Cardiac atrium fibroblast (primary cell): ENCODE data around the genes SLBP and ZFYVE28.

DNA sequence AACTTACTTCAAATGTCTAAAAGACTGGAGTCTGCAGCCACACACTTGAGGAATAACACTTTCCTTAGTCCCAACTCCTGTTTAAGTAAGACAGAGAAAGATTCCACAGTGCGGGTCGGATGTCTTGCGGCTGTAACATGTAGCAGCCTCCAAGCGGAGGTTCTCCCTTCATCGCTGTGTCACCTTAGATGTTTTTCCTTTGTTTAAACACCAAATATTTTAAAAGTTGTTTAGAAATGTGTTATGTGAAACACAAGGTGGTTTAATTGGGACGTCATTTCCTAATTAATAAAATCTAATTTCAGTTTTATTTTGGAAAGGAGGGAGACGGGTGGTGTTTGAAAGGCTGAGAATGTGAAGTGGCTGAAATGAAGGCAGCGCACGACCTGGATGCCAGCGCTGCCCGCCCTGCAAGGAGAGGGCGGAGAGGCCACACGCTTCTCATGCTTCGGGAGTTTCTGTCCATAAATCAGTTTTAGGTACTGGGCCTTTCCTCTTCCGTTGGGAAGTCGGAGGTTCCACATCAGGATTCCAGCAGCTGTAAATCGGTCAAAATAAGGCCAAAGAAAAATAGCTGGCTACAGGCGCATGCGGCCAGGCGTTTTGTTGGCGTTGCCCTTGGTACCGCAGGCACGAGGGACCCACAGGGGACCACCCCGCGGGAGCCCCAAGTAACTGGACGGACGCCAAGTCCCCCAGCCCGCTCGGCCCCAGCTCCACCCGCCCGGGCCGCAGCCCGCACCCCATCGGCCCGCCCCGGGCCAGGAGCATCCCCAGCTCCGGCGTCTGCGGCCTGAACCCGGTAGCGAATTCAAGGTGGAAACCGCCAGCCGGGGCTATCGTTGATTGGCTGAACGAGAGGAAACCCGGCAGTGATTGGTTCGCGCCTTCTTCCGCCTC, 563 bp upstream of the MAEA start:
- RAMPAGE, long total RNA, result no peak

GRCh38 chr4:1297743-1298182, 8.1 kb downstream of the MAEA start:
- RAMPAGE, long total RNA, result no peak

GRCh38 chr4:1339238-1340186, 7.5 kb upstream of the UVSSA start:
- RAMPAGE, long total RNA, result no peak

GRCh38 chr4:1345903-1346154, 1.2 kb upstream of the UVSSA start:
- RAMPAGE, long total RNA, result no peak

GRCh38 chr4:1711884-1712578, at the start of gene SLBP:
TSS of gene SLBP (minus strand) at chr4:1712319.
- RAMPAGE, long total RNA, result start-site peak on the minus strand at chr4:1711941-1711998, 32 and 30 reads in 2 replicates

GRCh38 chr4:1805208-1805560, 12.1 kb downstream of the FGFR3 start:
- RAMPAGE, long total RNA, result no peak

- RAMPAGE, long total RNA, result no peak
Measured at GRCh38 chr4:1816258-1817131, 23.4 kb downstream of the FGFR3 start.

DNA sequence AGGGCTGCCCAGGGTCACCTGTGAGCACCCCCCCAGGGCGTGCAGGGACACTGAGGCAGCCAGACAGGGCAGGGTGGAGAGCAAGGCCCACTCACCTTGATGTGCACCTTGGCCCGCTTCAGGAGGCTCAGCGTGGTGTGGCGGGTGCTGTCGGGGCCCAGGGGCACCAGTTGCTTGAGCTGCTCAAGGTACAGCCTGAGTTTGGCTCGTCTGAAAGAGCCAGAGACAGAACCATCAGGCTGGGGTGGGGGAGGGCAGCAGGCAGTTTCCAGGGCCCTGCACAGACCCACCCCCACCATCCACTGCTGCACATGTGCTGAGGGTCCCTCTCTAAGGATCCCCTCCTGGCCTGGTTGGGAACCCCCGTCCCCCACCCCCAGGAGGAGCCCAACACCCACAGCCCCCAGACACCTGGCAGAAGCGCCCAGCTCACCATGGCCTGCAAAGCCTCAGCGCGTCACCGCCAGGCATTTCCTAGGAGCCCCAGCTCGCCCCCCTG, 9.5 kb downstream of the MXD4 start:
- RAMPAGE, long total RNA, result no peak

DNA sequence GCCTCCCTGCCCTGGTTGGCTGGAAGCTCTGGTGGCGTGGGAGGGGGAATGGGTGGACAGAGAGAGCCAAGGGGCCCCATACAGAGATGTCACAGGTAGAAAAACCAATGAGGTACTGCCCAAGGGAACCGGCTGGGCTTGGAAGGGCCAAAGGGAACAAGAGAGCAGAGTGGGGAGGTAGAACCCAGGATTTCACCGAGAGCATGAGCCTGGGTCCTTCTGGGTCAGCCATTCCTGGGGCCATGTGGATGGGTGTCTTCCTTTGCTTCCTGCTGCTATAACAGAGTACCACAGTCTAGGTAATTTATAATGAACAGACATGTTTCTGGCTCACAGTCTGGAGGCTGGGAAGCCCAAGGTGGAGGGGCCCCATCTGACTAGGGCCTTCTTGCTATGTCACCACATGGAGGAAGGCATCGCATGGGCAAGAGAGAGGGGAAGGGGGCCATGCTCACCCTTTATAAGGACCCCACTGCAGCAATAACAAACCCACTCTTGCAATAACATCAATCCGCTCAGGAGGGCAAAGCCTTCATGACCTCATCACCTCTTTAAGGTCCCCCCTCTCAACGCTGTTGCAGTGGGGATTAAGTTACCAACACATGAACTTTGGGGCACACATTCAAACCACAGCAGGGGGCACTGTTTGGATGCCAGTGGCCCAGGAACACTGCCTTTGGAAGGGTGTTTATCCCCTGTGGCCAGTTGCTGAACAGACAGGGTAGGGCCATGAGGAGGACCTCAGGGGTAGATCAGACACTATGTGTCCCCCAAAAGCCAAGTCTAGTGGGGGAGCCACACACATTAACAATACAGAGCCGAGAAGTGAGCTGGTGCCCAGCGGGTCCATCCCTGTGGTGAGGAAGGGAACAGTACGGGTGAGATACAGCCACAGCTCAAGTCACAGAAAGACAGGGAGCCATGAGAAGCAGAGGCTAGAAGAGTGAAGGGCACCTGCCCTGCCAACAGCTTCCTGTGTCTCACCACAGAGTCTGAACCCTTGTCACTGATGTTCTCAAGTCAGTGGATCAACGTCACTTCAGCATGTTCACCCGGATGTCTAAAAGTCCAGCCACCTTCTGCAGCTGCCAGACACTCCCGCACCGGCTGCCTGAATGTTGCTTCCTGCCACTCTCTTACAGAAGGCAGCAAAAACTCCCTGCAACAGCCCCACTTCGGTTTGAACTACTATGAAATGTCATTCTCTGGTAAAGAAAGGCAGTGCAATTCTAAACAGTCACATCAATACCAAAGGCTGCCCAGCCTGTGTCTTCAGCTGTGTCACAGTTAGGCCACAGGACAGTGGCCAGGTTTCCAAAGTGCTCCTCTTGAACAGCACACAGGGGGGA, 19.7 kb upstream of the MXD4 start:
- RAMPAGE, long total RNA, result no peak

DNA sequence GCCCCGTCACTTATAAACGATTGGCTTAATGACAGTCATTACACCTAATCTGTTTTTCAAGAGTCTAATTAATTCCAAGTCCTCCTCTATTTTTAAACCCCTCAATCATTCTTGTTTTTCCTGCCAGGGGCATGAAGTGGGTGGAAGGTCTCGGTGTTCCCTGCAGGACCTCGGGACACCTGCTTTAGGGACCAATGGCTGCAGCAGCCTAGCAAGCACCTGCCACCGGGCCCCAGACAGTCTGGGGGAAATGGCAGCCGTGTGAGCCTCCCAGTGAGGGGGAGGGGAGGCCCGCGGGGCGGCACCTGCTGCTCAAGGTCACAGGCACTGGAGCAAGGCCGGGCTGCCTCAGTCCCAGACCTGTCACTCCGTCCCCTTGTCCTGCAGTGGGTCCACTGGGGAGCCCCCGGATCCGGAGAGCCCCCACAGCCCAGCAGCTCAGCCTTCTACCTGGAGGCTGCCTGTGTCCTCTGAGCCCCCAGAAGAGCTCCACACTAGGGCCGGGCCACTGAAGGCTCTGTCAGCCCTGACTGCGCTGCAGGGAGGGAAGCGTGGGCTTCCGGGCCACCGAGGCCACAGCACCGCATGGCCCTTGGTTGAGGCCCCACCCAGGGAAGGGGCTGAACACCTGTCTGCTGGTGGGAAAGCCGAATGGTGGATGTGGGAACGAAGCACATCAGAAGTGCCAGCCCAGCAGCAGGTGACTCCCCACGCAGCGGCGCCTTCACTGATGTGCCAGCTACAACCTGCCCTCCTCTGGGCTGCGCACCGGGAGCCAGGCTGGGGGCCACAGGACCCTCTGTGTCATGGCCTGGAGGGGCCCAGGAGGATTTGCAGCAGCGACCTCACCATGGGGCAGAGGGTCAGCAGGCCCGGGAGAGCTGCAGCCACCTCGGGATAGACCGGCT, 34.8 kb upstream of the MXD4 start:
- RAMPAGE, long total RNA, result no peak

GRCh38 chr4:2353617-2354083, 64.8 kb downstream of the ZFYVE28 start:
- RAMPAGE, long total RNA, result no peak

GRCh38 chr4:2418322-2419269, at the start of gene ZFYVE28:
TSS of gene ZFYVE28 (minus strand) at chr4:2418645.
- RAMPAGE, long total RNA, result no peak

DNA sequence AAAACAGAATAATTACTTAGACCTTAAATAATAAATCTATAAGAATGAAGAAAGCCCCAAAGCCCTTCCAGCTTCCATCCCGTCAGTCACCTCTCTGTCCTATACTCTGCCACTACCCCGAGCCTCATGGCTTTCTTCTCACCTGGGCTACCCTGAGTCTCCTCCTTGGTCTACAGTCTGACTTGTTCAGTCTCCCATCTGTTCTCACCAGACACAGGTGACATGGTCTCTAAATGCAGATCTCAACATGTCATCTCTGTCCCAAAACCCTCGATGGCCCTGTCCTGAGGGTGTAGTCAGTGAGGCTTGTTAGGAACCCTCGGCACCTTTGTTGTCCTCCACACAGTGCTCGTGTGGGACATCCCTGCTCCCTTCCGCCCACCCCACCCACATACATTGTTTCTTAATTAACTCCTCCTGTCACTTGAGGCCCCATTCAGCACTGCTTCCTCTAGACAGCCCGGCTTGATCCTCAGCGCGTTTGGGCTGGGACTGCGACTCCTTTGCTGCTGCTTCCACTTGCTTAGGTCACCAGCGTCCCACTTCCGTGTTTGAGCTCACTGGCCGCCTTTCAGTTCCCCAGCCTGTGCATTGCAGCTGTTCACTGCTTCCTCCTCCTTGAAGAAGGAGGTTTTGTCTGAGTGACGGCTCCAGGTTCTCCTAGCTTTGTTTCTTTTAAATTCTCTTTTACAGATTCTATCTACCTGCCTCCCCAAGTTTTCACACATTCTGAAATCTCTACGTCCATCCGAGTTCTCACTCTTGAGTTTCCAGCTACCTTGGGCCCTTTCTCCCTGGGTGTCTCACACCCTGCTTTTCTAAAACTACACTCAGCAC, 16.0 kb downstream of the RNF4 start:
- RAMPAGE, long total RNA, result no peak

- RAMPAGE, long total RNA, result no peak
Measured at GRCh38 chr4:2570828-2571322, 34.4 kb downstream of the FAM193A start.

- RAMPAGE, long total RNA, result no peak
Measured at GRCh38 chr4:2572432-2572867, 36.0 kb downstream of the FAM193A start.

GRCh38 chr4:2817427-2817695, 24.5 kb downstream of the SH3BP2 start:
- RAMPAGE, long total RNA, result no peak

GRCh38 chr4:2931532-2932398, 2.9 kb downstream of the MFSD10 start:
- RAMPAGE, long total RNA, result no peak

GRCh38 chr4:3074795-3075837, 635 bp downstream of the HTT start:
- RAMPAGE, long total RNA, result no peak

DNA sequence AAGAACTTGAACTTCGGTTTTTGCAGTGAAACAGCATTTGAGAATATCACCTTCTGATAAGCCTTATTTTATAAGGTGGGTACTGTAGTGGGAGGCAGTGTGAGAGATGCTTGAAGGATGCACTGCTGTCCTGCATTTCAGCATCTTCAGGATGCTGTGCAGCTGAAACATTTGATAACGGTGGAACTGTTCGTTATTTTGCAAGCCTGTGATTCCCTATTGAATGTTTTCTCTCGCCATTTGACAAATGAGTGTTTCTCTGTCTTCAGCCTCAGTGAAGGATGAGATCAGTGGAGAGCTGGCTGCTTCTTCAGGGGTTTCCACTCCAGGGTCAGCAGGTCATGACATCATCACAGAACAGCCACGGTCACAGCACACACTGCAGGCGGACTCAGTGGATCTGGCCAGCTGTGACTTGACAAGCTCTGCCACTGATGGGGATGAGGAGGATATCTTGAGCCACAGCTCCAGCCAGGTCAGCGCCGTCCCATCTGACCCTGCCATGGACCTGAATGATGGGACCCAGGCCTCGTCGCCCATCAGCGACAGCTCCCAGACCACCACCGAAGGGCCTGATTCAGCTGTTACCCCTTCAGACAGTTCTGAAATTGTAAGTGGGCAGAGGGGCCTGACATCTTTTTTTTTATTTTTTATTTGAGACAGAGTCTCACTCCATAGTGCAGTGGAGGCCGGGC, 52.7 kb downstream of the HTT start:
- RAMPAGE, long total RNA, result no peak

DNA sequence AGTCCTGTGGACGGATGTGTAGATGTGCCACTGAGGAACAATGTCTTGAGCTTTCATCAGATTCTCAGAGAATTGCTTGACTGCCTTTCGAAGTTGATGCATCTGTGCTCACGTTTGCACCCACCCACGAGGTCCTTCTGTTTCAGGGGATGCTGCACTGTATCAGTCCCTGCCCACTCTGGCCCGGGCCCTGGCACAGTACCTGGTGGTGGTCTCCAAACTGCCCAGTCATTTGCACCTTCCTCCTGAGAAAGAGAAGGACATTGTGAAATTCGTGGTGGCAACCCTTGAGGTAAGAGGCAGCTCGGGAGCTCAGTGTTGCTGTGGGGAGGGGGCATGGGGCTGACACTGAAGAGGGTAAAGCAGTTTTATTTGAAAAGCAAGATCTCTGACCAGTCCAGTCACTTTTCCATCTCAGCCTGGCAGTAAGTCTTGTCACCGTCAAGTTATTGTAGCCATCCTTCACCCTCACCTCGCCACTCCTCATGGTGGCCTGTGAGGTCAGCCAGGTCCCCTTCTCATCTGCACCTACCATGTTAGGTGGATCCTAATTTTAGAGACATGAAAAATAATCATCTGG, 36.5 kb upstream of the MSANTD1 start:
- RAMPAGE, long total RNA, result no peak